Fallopian tube (tissue), 1 donor: ENCODE measurements around the genes TEX10 and RNF20.

GRCh38 chr9:98972642-98973303, 29.1 kb downstream of the COL15A1 start:
- PRO-cap = no peak

DNA sequence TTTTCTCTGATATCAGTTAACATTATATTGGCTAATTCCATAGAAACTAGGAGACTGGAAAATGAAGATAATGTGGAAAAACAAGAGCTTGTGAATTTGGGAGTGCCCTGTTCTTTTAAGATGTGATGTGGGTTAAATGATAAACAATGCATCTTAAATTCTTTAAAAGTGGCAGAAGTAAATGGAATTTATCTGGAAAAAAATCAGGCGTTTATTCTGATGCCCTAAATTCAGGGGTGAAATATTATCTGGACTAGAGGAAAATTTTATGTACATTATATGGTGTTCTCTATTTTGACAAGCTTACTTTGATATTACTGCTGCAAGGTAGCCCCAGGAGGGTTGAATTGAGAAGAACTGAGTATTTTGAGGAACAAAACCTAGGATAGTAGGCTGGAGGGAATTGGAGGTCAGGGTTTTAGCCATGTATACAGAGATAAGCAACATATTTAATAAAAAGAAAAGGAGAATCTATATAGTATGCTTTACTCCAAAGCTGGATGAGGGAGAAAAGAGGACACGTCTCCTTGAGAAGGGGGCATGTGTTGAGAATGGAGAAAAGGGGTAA, 16.1 kb downstream of the TGFBR1 start:
- PRO-cap = no peak

DNA sequence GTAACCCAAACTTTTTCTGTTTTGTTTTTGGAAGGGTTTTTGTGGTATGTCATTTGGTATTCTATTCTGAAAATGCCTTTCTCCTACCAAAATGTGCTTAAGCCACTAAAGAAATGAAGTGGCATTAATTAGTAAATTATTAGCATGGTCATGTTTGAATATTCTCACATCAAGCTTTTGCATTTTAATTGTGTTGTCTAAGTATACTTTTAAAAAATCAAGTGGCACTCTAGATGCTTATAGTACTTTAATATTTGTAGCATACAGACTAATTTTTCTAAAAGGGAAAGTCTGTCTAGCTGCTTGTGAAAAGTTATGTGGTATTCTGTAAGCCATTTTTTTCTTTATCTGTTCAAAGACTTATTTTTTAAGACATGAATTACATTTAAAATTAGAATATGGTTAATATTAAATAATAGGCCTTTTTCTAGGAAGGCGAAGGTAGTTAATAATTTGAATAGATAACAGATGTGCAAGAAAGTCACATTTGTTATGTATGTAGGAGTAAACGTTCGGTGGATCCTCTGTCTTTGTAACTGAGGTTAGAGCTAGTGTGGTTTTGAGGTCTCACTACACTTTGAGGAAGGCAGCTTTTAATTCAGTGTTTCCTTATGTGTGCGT, 45.2 kb downstream of the TGFBR1 start:
- PRO-cap = no peak

DNA sequence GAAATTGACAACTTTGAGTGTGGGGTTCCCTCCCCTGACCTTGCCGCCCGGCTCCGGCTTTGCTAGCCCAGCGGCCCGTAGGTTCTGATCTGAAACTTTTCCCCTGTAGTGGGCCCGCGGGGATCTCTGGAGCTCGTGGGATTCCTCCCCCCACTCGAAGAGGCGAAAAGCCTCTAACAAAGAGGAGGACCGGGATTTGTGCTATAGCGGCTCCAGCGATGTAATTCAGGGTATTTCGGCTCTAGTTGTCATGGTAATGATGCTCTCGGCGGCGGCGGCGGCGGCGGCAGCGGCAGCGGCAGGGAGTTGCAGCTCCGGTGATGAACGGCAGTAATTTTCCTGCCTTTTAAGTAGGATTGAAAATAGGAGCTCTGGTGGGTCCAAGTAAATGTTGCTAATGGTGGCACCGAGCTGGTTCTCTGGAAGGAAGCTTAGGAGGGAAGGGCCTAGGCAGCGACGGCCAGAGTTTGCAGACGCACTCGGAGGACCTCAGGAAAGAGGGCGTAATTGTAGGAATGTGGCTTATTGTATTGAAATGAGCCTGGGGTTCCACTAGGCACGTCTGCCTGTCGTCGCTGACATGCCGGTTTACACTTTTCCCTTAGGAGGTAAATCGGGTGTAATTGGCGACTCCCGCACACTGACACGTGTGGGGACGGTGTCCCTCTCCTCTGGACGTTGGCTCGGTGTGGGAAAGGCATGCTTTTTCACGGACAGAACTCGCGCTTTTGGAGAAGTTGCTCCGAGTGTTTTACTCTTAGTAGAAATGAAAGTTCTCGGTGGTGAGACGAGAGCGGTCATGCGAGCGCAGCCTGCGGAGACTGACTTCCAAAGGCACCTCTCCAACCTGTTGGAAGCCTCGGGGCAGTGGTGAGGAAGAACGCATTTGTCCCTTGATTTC, 1.0 kb downstream of the NR4A3 start:
- PRO-cap = no peak

DNA sequence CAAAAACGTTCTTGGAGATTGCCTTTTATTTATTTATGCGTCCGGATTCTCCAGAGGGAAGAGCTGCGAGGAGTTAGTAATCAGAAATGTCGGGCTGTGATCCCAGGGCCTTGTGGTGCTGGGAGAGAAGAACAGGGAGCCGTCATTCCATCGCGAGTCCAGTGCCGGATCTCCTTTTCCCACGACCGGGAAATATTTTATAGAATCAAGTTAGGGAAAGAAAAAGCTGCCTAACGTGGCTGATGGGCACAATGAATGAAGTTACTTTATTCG, 1.6 kb downstream of the NR4A3 start:
- PRO-cap = bidirectional peak, plus-strand start outside the sequence, minus-strand start at position 172 of the sequence

DNA sequence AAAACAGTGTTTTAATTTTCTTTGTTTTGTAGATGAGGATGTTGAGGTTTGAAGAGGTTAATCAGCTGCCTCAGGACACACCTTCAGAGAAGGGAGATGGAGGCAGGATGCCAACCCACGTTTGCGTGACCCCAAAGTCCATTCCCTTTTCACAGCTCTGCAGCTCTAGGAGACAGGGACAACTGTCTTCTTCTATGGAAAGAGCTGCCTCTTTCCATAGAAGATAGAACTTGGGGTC, 7.7 kb downstream of the NR4A3 start:
- PRO-cap = no peak

DNA sequence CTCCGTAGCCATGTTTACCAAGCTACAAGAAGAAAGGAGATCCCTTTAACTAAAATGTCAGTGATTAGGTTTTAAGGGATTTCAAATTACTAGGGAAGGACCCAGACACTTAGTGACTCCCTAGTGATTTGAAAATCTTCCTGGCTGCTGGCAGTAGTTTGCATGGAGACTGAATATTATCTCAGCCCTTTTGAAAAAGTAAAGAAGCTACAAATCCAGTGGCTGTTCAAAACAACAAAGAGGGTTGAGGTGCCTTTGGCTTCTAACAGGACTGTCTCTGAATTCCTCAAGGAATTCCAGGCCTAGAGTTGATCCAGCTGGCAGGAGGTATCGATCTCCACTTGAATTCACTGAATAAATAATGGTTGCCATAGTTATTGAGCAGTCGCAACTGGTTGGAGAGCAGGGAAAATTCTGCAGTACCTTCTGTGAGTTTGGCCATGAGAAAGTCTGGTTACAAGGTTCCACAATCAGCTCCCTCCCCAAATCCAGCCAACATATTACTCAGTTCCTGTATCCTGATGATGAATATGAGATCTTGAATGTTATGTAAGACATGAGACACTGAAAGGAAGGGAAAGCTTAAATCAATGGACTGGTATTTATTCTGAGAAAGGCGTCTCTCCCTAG, 37.7 kb downstream of the NR4A3 start:
- PRO-cap = no peak

DNA sequence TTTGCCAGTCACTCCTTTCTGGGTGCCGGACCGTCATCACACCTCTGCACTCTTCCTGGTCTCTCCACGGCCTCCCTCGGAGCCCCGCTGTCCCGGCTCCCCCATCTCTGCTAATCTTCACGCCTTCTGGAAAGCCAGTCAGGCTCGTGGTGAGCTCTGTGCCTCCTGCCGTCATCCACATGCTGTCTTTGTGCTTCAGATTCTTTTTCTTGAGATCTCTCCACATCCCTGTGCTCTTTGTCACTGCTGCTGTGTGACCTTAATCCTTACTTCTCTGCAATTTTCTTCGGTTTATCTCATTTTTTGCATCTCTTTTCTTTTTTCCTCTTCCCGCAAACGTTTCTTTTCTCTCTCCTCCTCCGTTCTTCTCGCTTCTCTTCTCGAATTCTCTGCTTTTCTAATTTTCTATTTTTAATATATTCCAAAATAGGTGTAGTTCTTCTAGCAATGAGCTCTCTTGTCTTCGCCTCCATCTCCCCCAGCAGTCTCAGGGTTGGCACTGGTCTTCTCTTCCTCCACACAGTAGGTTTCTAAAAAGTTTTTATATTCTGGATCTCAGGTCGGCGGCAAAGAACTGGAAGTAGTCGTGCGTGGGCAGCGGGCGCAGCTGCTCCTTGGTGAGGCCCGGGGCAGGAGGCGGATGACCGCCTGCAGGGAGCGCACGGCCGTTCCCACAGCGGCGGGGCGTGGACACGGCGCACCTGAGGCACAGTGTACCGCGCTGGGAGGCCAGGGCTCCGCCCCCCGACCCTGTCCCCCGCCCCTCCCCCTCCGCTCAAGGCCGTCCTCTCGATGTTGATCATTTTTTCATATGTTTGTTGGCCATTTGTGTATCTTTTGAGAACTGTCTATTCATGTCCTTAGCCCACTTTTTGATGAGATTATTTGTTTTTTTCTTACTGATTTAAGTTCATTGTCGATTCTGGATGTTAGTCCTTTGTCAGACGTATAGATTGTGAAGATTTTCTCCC, 92.3 kb downstream of the STX17 start:
- PRO-cap = no peak

DNA sequence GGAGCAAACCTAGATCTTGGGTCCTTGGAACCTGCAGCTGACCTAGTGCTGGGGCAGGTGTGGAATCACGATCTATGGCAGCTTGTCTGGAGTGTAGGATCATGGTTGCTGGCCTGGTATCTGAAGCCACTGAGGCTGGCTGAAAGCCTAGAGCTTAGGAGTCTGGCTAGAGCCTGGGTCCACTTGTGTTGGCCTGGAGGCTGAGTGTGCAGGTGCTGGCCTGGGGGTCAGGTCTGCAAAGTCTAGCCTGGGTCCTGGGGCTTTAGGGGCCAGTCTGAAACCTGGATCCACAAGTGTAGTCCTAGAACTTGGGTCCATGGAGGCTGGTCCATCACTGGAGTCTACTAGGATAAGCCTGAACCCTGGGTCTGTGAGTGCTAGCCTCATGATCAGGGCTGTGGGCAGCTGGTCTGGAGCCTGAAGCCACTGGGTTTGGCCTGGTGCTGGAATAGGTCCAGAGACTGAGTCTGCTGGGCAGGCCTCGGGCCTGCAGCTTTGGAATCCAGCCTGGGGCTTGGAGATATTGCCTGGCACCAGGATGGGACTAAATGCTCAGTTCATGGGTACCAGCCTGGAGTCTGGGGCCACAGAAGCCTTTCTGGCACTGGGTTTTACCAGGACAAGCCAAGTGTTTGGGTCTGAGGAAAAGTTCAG, 94.7 kb downstream of the ERP44 start:
- PRO-cap = no peak

DNA sequence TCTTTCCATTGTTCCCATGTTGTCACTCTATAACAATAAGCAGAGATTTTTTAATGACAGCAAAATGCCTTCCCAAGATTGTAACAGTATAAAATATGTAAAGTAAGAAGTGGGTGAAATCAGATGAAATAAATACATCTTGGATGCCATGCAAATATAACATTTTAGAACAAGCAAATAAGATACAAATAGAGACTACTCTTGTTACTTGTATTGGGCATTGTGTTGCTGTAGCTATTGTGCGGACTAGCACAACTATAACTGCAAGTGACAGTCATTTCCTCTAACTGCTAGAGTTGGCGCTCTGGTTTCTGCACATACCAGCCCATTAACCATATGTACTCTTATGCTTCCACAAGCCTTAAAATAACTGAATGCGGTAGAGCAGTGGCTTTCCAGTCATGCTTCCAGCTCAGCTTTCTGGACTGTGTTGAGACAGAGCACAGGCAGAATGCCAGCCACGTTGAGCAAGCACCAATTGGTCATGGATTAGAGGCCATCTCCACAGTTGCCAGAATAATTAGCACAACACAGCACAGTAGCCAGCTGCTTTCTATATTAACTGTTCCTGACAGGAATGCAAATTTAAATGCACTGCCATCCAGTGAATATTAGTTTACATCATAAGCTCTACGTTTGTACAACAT, 12.1 kb downstream of the INVS start:
- PRO-cap = no peak

DNA sequence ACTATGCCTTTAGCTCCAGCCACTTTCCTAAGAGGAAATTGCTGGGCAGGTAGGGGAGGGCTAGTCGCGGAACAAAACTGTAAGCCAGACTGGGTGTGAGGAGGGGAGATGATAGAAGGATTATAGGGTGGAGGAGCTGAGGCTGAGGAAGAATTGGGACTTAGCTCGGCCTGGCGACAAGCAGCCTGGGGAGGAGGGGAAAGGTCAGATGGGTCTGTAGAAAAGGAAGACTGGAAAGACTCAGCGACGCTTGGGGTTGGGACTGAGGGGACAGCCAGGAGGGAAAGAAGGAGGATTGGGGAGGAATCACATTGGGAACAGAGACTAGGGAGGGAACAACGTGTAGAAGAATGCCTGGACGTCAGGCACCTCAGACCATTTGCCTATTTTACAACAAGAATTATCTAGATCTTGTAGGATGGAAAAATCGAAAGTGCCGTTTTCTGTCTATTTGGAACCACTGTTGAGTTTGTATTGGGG, 45.6 kb downstream of the INVS start:
- PRO-cap = no peak

- PRO-cap = no peak
Observed at GRCh38 chr9:100145057-100145533, 46.1 kb downstream of the INVS start.

- PRO-cap = no peak
Observed at GRCh38 chr9:100180022-100180672, 81.1 kb downstream of the INVS start.

GRCh38 chr9:100296756-100297615, 55.8 kb downstream of the TEX10 start:
- PRO-cap = no peak

DNA sequence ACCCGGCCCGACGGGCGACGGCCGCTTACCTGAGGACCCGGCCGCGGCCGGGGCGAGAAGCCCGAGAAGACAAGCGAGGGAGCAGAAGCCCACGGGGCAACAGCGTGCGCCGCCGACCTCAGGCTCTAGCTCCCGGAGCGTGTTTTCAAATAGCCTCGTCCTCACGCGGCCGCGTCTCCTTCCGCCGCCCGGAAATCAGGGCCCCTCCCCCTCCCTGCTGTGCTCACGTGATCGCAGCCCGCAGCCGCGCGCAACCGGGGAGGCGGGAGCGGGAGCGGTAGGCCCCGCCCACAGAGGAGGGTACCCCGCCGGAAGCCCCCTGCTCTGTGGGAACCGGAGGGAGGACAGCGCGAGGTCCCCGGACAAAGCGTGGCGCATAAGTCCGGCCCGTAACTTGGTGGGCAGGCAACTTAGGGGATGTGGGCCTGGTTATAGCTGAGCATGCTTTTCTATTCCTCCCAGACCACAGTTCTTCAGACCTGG, at the start of gene TEX10:
Gene TEX10, minus strand, starts transcription at position 200 of the 483 bp plus-strand sequence.
- PRO-cap = bidirectional peak, plus-strand start at position 329 of the sequence, minus-strand start at position 180 of the sequence

DNA sequence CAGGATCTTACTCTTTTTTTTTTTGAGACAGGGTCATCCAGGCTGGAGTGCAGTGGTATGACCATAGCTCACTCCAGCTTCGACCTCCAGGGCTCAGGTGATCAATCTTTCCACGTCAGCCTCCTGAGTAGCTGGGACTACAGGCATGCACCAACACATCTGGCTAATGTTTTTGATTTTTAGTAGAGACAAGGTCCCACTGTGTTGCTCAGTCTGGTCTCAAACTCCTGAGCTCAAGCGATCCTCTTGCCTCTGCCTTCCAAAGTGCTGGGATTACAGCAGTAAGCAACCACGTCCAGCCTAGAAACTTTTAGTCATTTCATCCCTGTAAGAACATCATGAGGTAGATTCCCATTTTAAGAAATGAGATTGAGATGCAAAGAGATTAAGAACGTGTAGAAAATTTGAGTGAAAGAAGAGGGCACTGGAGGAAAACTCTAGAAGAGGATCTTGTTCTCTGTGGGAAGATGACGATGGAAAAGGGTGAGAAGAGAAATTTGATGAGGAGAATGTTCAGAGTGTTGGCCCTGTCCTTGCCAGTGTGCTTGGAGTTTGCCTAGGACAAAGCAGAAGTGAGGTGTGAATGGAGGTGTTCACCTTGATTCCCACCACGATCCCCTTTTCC, 6.3 kb downstream of the ALDOB start:
- PRO-cap = no peak

DNA sequence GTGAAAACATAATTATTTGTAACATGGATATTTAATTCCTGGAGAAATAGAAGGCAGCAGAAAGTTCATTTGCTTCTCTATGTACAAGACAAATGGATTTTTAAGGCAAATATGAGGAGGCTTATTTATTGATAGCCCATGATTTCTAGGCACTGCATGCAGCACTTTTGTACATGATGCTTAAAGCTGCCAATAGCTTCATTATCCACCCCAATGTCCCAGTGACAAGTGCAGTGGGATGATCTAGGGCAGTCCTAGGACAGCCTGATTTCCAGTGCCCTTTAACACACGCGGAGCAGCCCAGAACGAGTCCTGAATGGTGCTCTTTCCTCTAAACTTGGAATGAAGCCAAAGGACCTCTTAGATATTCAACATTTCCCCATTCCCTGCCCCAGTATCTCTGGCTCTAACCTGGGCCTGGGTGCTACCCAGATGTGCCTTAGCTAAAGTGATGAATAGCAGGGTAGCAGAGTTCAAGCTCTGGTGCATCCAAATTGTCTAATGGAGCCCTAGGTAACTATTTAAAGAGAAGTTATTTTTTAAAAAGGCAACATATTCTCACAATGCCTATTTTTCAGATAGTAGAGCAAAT, 1.1 kb downstream of the ALDOB start:
- PRO-cap = no peak

DNA sequence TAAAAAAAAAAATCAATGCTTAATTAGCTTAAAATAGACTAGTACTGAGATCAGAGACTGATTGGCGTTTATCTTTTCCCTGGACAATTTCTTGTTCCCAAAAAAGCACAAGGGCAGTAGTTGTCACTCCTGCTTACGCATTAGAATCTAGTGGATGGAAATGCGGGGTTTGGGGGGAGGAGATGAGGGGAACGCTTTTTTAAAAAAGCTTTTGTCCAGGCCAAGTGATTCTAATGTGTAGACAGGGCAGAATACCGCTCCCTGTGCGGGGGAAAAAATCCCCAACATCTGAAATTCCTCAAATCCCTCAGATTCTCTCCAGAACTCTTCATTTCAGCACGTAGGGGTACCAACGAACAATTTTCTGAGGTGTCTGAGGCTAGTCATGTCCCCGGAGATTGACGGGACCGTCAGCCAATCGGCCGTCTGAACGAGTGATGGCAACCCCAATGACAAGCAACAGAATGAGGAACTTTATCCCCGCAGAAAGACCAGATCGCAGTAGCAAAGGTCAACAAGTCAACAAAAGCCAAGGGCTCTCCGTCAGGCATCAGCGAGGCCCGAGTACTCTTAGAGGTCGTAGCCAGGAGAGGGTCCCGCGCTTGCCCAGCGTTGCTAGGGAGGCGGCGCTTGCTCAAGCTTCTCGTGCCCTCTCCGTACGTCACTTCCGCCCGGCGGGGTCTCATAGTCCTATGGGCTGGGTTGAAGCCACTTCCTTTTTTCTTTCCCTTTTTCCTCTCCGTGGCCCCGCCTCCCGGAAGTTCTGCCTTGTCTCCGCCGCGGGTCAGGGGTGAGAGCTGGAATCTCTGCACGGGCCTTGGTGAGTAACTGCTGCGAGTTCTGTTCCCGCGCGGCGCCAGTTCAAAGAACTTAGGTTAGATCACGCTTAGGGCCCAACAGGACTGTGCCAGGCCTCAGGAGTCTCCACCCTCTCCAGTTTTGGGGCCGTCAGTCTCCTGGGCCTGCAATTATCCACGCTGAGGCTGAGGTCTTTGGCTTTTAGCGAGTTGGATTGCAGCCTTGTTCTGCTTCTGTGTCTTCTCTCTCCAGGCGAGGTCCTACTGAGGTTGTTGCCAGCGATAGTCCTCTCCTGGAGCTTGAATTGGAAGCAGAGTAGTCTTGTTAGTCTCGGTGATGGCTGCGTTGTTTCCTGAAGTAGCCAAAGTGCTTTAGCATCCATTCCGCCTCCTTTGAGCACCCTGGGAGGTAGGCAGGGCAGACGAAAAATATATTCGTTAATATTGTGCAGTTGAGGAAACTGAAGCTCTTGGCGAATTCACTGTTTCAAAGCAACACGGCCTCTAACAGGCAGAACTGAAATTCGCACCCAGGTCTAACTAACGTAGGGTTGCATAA, at the start of gene RNF20:
Gene RNF20, plus strand, starts transcription at position 759 of the 1,356 bp plus-strand sequence.
- PRO-cap = bidirectional peak, plus-strand start at position 771 of the sequence, minus-strand start at position 617 of the sequence

DNA sequence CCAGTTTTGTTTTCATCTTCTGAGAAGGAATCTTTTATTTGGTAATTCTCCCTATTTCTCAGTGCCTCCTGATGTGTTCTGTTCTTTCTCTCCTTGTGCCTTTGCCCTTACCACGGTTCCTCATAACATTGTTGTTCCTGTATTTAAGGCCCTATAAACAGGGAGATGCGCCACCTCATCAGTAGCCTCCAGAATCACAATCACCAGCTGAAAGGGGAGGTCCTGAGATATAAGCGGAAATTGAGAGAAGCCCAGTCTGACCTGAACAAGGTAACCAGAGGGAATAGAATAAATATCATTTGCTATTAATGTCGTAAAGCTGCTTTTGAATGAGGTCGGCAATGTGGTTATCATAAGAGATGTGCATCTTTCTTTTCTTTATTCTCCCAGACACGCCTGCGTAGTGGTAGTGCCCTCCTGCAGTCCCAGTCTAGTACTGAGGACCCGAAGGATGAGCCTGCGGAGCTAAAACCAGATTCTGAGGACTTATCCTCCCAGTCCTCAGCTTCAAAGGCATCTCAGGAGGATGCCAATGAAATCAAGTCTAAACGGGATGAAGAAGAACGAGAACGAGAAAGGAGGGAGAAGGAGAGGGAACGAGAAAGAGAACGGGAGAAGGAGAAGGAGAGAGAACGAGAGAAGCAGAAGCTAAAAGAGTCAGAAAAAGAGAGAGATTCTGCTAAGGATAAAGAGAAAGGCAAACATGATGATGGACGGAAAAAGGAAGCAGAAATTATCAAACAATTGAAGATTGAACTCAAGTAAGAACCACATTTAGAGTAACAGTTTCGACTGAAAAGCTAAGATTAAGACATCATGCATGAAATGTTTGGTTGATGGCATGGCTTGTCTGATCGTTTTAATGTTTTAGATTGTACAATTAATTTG, 18.6 kb downstream of the RNF20 start:
- PRO-cap = no peak

- PRO-cap = no peak
Observed at GRCh38 chr9:101704908-101705822, 33.3 kb downstream of the GRIN3A start.